NB4 (cell line): ENCODE results near the genes AACS and TMEM132B.

DNA sequence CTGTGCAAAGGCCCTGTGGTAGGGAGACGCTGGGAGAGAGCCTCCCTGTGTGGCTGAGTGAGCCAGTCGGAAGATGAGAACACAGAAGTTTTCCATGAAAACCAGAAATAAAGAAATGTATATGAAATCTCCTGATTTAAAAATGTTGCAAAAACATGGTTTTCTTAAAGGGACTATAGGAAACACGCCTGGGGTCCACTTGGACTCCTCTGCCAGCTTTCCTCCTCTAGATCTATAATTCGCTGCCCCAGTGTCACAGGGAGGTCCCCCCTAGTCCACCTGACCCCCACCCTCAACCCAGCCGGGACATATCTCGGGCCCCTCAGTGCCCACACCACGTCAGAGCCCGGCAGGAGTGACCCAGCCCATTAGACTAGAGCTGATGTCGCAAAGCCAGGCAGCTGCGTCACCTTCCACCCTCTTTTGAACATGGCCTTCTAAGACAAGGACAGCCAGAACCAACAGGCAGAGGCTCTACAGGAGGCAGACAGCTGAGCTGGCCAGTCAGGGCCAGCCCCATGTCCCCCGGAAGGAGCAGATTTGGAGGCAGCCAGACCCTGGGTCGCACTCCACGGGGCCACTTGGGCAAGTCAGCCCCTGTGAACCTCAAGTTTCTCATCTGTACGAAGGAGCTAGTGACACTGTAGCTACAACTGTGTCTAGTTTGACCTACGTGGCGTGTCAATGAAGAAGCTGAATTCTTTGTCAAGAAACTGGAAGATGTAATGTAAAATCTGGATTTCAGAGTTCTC, 44.2 kb downstream of the SCARB1 start:
- RRBS: 100% methylated on average over 2 of the region's 16 CpGs

DNA sequence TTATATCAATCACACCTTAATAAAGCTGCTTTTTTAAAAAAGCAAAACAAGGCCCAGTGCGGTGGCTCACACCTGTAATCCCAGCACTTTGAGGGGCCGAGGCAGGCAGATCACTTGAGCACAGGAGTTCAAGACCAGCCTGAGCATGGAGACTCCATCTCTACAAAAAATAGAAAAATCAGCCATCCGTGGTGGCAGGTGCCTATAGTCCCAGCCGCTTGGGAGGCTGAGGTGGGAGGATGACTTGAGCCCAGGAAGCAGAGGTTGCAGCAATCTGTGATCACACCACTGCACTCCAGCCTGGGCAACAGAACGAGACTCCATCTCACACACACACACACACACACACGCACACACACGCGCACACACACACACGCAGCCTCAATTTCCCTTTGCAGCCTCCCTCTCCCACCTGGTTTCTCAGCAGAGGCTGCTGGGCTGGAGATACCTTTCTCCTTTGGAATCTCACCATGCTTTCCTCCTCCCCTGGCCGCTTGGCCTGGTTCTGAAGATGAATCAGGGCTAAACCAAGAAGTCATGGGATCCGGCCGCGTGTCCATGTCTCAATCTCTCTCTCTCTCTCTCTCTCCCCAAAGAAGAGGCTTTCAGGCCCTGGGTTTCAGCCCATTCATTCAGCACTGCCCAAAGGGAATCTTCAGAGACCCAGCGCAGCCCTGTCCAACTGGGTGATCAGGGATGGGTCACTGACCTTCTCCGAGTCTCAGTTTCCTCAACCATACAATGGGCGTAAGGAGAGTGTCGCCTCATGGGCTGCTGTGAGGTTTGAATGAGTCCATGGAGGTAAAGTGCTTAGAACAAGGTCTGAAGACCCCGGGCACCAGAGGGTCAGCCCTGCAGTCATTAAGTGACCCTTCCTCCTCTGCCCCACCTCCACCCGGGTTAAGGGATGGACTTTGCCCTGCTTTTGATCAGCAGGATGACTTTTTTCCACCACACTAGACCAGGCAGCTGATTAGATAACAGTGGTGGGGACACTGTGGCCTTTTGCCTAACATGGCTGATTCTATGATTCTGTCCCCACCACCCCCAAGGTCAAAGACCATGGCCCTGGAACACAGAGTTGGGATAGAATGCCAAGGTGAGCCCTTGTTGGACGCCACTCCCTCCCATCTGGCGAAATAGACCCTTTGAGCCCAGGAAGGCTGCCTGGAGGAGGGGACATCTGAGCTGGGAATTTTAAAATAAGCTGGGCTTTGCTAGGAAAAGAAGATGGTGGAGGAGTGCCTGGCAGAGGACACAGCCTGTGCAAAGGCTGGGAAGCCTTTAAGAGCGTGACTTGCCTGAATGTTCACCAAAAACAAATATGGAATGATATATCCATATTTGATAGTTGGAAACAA, 42.3 kb downstream of the SCARB1 start:
- RRBS: 97% methylated on average over 2 of the region's 22 CpGs

GRCh38 chr12:124828177-124829211, 35.2 kb downstream of the SCARB1 start:
- RRBS: no CpG with 5 or more reads among the region's 22 CpGs

- RRBS: no CpG with 5 or more reads among the region's 20 CpGs
These were observed 8.1 kb upstream of the SCARB1 start for GRCh38 chr12:124871453-124872374.

DNA sequence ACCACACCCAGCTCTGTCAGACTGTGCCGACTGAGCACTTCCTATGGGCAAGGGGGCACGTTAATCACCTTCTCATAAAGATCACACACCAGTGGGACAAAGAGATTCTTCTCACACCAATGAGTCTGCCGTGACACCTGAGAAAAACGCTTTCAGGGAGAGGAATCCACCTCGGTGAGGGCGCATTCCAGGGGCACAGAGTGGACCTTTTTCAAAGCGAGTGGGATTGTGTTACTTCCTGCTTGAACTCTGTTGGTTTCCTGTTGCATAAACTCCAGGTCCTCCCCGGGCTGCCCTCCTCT, 17.5 kb upstream of the SCARB1 start:
- RRBS: no CpG with 5 or more reads among the region's 8 CpGs

DNA sequence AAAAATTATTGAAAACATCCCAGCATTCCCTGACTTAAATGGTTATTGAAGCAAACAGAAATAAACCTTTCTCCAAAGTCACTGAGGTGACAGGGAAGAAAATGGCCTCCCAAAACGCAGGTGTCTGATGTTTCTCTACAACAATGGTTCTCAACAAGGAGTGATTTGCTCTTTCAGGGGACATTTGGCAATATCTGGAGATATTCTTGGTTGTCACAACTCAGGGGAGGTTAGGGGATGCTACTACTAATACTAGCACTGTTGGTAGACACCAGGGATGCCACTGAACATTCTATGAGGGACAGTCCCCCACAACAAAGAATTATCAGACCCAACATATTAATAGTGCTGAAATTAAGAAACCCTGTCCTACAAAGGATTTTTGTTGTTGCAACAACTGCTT, 2.3 kb upstream of the UBC start:
- RRBS: no CpG with 5 or more reads among the region's 1 CpG

GRCh38 chr12:124919537-124920466, 5.4 kb upstream of the UBC start:
- RRBS: no CpG with 5 or more reads among the region's 18 CpGs

- RRBS: no CpG with 5 or more reads among the region's 8 CpGs
These were observed 9.8 kb upstream of the UBC start for GRCh38 chr12:124924105-124924775.

DNA sequence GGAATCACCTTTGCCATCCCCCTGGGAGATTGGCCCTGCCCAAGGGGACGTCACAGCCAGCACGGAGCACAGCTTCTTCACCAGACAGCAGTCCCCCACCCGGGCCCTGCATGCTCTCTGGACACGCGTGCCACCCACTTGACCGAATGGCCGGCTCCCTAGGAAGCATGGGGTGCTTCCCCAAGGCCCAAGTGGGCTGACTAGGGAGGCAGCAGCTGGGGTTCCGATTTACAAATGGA, 17.3 kb downstream of the DHX37 start:
- RRBS: 90% methylated on average over 5 of the region's 8 CpGs

DNA sequence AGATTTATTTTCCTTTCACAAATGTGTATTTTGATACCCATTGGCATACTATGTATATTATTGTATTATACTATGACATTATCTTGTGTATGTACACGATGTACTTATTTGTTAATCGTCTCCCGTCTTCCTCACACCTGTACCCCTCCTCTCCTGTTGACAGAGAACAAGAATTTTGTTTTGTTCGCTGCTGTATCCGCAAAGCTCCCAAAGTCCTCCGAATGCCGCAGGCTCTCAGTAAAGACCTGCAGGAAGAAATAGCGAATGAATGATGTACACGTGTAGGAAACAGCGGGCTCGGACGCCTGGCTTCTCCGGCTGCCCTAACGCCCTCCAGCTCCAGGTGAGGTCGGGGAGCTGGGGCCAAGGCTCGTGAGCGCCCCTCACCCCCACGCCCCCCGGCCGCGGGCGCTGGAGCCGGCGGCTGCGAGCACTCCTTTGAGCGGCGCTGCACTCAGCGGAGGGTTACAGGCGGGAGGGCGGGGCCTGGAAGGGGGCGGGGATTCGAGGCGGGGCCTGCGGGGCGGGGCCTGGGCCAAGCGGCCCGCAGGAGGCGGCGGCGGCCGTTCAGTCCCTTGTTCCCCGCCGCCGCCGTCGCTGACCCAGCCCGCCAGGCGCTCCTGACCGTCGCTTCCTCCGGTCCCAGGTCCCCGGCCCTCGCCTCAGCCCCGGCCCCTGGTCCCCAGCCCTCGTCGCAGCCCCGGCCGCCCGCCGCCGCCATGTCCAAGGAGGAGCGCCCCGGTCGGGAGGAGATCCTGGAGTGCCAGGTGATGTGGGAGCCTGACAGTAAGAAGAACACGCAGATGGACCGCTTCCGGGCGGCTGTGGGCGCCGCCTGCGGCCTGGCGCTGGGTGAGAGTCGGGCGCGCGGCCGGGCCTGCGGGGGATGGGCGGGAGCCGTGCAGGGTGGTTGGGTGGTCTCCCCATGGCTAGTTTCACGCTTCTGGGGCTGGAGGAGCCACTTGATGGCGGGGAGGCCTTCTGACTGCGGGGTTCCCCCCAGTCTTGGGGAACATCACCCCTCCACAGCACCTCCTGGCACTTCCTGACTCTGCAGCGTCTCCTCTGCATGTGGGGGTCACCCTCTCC, at the start of gene AACS:
AACS (plus strand) TSS at position 570 of the 1,089 bp plus-strand sequence.
- RRBS: under 1% methylated on average over 27 of the region's 84 CpGs

DNA sequence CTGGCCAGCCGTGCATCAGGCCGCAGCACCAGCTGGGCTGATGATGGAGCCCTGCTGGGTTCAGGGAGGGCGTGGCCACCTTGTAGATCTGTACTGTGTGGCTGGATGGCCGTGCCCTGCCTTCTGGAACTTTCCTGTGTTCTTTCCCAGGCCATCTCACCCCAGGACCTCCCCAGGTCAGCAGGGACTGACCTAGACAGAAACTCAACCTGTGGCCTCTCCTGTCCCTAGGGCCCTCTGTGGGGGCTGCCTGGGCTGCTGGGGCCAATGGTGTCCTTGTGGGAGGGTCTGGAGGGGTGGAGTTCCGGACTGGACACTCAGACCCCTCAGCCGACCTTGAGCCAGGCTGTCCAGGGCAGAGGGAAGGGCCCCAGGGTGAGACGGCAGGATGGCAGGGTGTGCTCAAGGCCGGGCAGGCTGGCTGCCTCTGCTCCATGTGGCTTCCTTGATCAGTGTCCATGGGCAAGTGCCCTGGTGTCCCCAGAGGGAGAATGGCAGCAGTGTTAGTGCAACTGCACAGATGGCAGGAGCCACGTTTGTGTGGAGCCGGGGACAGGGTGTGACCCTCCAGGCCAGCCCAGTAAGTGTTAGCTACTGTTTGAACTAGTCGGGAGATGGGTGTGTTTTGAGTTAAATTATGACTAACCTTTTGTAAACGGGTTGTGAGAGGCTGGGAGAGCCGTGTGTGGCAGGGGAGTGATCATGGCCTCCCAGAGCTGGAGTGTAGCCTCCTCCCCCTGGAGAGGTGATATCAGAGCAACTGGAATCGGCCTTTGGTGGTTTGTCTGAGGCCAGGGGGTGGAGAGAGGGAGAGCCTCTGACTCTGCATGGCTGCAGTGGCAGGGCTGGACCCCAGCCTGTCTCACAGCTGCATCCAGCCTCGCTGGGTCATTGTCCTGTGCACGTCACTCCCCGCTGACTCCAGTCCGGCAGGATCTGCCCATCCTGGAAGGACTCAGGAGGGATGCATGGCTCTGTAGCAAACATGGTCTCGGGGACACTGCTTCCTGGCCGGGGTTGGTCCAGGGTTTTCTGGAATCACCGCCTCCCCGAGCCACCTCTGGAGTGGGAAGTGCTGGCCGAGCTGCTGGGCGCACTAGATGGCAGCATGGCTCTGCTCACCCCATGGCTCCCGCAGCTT, 27.7 kb downstream of the AACS start:
- RRBS: 87% methylated on average over 5 of the region's 25 CpGs

- RRBS: no CpG with 5 or more reads among the region's 11 CpGs
These were observed 36.4 kb upstream of the TMEM132B start for GRCh38 chr12:125149655-125150407.

- RRBS: 33% methylated on average over 54 of the region's 98 CpGs
These were observed at the start of gene TMEM132B for GRCh38 chr12:125186145-125186759. Gene TMEM132B (plus strand): TSS chr12:125186386.

DNA sequence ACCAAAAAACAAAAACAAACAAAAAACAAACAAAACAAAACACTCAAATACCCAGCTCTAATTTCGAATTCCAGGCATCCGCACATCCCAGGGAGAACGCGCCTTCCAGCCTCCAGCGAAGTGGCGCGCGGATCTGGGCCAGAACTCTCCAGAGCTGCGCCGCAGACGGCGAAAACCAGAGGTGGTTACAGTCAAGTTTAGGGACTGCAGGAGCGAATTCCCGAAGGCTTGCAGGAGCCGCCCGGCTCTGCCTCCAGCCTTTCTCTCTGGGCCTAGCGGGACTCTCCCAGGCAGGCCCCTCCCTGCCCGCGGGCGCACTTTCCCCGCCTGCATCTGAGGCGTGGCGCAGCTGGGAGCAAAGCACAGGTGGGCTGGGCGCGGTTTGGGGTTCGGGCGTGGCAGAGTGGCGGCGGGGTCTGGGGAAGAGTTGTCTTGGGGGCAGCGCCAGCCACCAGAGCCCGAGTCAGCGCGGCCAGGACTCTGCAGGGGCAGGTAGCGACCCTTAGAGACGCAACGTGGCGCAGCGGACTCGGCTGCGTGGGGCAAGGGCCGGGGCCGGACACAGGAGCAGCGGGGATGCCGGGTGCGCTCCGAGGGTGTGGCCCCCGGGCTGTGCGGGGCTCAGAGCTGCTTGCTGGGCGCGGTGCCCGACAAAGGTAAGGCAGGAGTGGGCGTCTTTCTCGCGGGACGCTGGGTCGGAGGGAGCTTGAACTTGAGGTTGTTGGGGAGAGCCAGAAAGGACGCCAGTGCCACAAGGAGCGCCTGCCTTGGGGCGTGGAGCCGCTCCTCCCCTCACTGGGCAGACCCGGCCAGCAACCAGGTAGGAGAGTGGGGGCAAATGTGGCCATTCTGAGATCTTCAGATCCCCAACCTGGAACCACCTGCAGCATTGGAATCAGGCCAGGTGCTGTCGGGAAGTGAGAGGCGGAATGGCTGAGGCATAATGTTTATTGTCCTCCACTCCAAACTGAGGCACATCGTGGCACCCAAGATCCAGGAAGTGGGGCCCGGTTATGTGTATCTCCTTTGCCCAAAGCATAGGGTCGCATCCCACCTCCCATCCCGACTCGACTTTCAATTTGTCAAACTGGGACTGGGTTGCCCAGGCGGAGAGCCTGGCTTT, 1005.1 kb downstream of the TMEM132B start:
- RRBS: no CpG with 5 or more reads among the region's 69 CpGs

- RRBS: no CpG with 5 or more reads among the region's 5 CpGs
These were observed 1504.0 kb downstream of the TMEM132B start for GRCh38 chr12:126690220-126690586.

- RRBS: 27% methylated on average over 17 of the region's 67 CpGs
These were observed 1100.9 kb upstream of the TMEM132C start for GRCh38 chr12:127165893-127166629.

DNA sequence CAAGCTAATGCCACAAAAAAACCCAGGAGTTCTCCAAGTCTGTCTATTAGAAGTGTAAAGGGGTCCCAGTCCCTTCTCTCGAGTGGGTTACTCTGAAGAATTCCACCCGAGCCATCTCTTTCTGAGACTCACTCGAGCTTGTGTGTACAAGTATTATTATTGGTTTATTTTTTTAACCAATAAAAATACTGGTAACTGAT, 437.5 kb upstream of the TMEM132C start:
- RRBS: no CpG with 5 or more reads among the region's 3 CpGs

- RRBS: no CpG with 5 or more reads among the region's 15 CpGs
These were observed 29.1 kb downstream of the SLC15A4 start for GRCh38 chr12:128794485-128795317.

DNA sequence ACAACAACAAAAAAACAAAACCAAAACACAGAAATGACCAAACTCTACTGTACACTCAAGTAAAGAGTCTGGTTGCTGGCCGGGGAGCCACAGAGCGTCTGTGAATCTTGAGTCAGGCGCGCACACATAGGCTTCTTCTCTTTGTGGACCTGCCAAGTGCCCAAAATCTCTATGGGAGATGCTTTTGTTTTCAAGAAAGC, 16.9 kb downstream of the GLT1D1 start:
- RRBS: no CpG with 5 or more reads among the region's 4 CpGs

DNA sequence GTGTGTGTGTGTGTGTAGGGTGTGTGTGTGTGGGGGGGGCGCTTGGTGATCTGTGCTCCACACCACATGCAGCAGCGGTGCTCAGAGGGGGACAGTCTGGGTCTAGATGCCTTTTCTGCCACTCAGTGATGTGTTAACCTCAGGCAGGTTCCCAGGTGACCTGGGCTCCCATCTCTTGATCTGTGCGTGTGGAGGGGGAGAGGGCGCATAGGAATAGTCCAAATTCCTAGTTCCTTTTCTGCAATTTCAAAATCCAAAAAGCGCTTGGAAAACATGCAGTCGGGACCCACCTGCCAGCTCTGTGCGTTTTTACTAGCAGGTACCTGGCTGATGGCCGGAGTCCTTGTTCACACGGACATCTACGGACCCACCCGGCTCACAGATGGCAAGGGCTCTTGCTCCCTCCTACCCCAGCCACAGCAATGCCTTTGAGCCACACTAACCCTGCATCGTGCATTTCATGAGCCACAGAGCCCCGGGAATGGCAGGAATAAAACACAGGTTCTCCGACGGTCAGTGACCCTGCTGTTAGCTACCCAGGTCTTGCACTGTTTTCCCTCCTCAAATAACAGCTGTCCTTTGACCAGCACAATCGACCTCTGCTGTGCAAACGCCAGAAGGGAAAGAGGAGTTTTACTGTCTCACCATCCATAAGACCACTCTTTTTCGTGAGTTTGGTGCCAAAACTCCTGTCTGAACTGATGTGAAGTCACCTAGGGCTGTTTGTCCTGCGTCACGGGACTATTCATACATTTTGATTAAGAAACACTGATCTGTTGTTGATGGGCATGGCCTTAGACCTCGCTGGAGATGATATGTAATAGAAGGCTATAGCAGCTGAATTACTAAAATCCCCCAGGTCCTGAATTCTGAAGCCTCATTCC, 120.9 kb downstream of the GLT1D1 start:
- RRBS: 79% methylated on average over 2 of the region's 21 CpGs